Hematopoietic multipotent progenitor cell (in vitro differentiated cells): ENCODE data around the gene PDYN.

DNA sequence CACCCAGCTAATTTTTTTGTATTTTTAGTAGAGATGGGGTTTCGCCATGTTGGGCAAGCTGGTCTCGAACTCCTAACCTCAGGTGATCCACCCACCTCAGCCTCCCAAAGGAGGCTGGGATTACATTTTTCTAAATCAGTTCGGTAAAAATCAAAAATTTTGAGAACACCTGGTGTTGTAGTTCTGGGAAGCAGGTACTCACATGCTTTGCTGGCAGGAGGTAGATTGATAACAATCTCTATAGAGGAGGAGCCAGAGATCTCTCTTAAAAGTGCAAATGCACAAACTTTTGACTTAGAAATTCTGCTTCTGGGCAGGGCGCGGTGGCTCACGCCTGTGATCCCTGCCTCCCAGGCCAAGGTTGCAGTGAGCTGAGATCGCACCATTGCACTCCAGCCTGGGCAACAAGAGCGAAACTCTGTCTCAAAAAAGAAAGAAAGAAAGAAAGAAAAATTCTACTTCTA is 14.6 kb upstream of the TRIB3 start:
- CAGE, long polyA plus RNA, result no peak

DNA sequence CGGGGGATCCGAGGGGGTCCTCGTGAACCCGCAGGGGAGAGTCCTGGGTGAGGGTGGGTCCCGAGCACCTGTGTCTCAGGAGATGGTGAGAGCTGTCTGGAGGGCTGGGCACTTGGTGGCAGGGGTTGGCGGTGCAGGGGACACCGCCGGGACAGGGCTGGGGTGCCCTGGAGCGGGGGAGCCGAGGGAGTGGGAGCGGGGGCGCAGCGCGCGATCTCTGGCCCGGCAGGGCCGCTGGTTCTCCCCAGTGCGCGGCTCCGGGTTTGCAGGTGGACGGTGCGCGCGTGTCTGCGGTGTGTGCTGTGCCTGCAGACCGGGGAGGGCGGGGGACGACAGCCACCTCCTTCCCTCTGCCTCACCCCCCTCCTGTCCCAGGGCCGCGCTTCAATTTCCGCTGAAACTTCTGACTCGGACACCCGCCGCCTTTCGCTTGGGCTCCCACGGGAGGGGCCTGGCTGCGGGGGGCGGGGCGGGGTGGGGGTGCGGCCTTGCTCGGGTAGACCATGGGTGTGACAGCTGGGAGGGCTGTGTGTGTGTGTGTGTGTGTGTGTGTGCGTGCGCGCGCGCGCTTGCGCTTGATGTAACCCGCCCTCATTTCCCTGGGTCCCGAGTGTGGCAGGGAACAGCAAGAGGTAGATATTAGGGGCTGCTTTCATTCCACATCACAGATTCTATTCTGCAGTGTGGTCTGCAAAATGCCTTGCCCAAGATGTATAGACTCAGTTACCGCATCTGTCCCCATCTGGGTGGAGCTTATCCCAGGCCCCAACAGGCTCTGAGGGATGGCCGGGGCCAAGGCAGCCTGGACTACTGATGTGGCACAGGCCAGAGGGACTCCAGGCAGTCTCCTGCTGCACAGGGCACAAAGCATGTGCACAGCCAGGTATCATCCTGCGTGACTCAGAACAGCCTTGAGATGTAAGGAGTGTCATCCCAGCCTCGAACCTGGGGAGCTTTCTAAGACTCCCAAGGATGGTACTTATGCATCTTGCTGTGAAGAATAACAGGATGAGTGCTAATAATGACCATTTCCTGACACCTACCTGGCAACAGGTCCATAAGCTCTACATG is 1.3 kb downstream of the TRIB3 start:
- CAGE, long polyA plus RNA, result no peak

DNA sequence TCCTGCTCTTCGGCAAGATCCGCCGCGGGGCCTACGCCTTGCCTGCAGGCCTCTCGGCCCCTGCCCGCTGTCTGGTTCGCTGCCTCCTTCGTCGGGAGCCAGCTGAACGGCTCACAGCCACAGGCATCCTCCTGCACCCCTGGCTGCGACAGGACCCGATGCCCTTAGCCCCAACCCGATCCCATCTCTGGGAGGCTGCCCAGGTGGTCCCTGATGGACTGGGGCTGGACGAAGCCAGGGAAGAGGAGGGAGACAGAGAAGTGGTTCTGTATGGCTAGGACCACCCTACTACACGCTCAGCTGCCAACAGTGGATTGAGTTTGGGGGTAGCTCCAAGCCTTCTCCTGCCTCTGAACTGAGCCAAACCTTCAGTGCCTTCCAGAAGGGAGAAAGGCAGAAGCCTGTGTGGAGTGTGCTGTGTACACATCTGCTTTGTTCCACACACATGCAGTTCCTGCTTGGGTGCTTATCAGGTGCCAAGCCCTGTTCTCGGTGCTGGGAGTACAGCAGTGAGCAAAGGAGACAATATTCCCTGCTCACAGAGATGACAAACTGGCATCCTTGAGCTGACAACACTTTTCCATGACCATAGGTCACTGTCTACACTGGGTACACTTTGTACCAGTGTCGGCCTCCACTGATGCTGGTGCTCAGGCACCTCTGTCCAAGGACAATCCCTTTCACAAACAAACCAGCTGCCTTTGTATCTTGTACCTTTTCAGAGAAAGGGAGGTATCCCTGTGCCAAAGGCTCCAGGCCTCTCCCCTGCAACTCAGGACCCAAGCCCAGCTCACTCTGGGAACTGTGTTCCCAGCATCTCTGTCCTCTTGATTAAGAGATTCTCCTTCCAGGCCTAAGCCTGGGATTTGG is 11.5 kb upstream of the RBCK1 start:
- CAGE, long polyA plus RNA, result no peak

- CAGE, long polyA plus RNA, result no peak
These were observed 20.4 kb downstream of the RBCK1 start for GRCh38 chr20:428080-429249.

GRCh38 chr20:571518-572399 is 28.2 kb upstream of the CSNK2A1 start:
- CAGE, long polyA plus RNA, result no peak

GRCh38 chr20:843831-844197 is 10.3 kb downstream of the FAM110A start:
- CAGE, long polyA plus RNA, result no peak

DNA sequence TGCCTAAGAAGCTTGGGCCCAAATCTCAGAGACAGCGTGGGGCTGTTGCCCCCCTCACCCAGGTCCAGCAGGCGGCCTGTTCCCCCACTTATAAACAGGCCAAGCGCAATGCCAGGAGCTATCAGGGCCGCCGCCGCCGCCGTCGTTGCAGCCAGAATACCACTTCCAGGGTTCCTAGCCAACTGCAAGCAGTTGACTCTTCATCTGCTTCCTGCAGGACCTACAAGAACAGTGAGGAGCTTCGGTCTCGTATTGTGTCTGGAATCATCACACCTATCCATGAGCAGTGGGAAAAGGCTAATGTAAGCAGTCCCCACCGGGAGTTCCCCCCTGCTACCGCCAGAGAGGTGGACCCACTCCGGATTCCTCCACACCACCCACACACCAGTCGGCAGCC is 16.5 kb downstream of the PSMF1 start:
- CAGE, long polyA plus RNA, result no peak

DNA sequence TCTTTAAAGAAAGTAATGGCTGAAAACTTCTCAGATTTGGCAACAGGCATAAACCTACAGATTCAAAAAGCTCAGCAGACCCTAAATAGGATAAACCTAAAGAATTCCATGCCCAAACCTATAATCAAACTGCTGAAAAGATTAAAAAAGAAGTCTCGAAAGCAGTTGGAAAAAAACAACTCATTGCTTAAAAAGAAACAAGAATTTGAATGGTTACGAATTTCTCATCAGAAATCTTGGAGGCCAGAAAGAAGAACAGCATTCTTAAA is 28.5 kb downstream of the TMEM74B start:
- CAGE, long polyA plus RNA, result no peak

DNA sequence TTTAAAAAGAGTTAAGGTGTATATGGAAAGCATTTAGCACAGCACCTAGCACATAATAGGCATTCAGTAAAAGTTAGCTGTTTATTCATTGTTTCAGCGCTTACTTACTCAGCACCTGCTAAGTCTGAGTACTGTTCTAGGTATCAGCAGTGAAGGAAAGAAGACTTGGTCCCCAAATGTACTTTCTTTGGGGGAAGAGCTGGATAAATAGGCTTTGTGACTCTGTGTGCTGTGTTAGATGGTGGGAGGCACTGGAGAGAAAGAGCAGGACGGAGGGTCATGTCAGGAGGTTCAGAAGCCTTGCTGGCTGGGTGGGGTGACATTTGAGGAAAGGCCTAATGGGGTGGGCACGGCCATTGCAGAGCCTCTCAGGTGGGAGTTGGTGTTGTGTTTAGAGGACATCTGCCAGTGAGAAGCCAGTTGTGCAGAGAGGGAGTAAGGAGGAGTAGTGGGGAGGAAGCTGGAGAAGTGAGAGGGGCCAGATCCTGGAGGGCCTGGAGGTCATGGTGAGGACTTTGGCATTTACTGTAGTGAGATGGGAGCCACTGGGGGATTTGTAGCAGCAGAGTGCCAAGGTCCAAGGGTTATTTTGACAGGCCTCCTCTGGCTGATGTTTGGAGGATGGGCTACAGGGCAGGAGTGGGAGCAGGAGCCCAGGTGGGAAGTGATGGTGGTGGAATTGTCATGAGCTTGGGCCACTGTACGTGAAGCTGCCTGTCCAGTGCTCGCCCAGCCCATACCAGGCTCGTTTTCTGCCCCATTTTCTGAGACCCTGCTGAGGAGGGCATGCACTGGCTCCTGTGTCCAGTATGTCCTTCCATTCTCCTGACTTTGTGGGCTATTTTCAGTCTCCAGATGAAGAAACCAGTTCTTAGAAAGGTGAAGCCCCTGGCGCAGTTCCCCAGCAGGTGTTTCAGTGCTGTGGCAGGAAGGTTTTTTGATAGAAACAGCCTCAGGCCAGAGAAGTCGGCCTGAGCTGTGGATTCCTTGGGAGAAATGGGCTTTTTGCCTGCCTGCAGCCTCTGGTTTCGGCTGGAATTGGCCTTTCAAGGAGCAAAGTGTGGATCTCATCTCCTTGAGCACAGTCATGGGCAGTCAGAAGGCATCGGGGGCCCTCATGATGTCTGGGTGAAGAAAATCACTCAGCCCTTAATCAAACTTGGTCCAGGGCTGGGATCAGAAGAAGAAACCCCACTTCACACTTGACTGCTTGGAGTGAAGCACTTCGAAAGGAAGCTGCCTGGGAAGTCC is 777 bp downstream of the SDCBP2 start:
- CAGE, long polyA plus RNA, result no peak

- CAGE, long polyA plus RNA, result no peak
These were observed 36.6 kb downstream of the NSFL1C start for GRCh38 chr20:1429892-1430516.

DNA sequence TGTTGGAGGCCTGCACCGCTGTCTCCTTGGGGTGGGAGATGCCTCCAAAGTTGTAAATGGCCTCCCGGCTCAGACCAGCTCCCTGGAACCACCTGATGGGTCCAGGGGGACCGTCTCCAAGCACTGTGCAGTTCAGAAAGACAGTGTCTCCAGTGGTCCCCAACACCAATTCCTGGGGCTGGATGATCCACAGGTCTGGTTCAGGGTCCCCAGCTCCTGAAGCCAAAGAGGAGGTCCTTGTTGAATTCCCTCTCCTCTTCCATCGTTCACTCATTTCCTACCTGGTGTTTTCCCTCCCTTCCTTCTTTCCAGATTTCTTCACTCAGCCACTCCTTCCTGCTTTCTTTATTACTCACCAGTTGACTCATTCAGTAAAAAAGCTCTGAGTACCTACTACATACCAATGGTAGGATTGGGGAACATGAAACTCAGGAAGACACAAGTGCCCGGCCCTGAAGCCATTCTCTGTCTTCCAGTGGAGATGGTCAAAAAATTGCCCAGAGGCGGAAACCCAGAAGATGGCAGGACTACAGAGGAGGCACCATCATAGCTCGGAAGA is 11.8 kb upstream of the NSFL1C start:
- CAGE, long polyA plus RNA, result no peak

DNA sequence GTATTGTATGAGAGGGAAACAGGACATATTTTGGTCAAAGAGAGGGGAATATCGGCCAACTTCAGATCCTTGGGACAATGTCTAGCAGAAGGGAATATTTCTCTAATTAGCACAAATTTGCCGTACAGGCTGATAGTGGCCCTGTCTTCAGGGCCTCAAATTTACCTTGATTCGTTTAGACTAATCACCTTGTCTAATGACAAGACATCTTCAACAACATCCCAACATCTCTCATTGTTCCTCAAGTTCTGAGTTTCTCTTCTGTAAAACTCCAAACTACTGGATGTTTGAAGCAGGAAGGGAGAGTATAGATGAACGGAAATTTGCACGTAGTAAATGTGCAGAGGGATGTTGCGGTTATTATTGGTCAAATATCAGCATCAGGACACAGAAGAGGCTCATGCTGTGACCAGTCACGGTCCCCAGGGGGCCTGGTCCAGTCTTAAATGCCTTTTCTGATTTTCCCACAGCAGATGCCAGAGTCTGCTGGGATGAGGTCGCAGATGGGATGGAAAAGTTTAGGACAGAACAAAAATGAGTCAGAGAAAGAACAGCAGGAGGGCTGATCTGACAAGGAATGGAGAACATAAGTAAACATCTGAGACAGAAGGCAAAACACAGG is 11.6 kb upstream of the SIRPG start:
- CAGE, long polyA plus RNA, result no peak

GRCh38 chr20:1880785-1880999 is 14.5 kb upstream of the SIRPA start:
- CAGE, long polyA plus RNA, result no peak

DNA sequence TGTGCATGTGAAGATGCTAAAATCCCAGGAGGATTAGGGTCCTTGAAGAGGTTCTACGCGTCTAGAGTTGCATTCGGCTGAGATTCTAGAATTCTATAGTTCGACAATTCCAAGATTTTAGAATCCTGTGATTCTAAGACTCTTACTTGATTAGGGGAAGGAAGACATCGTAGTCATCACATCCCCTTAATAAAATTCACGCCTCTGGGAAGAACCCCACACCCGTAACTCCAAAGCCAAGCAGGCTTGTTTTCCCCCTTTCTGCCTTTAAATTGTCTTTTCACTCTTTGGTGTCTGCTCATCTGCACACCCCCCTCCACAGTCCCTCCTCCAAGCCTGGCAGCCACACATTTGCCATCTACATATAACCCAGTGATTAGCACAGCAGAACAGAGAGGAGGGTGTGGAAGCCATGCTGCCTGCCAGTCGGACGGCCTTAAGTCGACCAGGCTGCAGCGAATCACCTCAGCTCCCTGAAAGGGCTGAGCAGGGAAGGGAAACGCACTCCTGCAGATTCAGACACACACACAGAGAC is 11.5 kb upstream of the SIRPA start:
- CAGE, long polyA plus RNA, result no peak

DNA sequence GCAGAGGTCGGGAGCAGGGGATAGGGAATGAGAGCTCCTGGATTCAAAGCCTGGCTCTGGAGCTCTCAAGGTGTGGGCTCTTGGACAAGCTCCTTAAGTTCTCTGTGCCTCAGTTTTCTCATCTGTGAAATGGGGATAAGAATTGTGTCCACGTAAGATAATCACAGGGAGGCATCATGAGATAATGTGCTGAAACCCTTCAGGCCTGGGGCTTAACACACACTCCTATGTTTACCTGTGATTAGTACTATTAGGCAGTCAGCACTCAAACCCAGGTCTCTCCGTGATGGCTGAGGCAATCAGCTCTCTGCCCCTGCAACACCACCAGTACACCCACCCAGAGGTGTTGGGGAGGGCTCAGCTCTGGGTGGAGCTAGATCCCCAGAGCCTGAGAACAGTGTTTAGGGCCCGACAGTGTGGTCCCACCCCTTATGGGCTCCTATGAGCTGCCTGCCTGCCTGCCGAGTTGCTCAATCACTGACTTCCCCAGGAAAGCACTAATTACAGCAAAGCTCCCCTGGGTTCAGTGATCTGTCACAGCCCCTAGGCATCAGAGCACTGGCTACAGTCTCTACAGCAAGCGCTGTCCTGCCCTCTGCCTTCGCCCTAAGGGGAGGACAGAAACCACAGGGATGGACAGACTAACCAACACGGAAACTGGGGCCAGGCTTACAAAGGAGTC is 6.2 kb upstream of the SIRPA start:
- CAGE, long polyA plus RNA, result no peak

DNA sequence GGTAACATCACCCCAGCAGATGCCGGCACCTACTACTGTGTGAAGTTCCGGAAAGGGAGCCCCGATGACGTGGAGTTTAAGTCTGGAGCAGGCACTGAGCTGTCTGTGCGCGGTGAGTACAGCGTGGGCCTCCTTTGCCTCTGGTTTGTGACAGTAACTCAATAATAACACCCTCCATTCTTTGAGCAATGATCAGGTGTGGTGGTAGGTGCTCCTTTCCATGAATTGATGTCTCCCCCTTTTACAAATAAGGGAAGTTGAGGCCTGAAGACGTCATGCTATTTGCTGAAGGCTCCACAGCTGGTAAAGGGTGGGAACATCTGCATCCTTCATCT is 20.1 kb downstream of the SIRPA start:
- CAGE, long polyA plus RNA, result no peak

- CAGE, long polyA plus RNA, result no peak
These were observed 46.9 kb downstream of the PDYN start for GRCh38 chr20:1946573-1947681.

- CAGE, long polyA plus RNA, result no peak
These were observed at the start of gene PDYN for GRCh38 chr20:1993714-1994160. TSS of gene PDYN (minus strand) at chr20:1994058.

GRCh38 chr20:2031943-2032170 is 38.0 kb upstream of the PDYN start:
- CAGE, long polyA plus RNA, result no peak

- CAGE, long polyA plus RNA, result no peak
These were observed 40.1 kb upstream of the TGM3 start for GRCh38 chr20:2255491-2256319.